MCF 10A (cell line): ENCODE measurements around a stretch of chr14.

- PRO-cap: no peak
- RRBS: no CpG with 5 or more reads among the region's 4 CpGs
Observed at GRCh38 chr14:34819932-34820307, 55.2 kb downstream of the BAZ1A start.

GRCh38 chr14:34930214-34930824 is 52.5 kb upstream of the SRP54 start:
- PRO-cap: no peak
- RRBS: no CpG with 5 or more reads among the region's 4 CpGs

DNA sequence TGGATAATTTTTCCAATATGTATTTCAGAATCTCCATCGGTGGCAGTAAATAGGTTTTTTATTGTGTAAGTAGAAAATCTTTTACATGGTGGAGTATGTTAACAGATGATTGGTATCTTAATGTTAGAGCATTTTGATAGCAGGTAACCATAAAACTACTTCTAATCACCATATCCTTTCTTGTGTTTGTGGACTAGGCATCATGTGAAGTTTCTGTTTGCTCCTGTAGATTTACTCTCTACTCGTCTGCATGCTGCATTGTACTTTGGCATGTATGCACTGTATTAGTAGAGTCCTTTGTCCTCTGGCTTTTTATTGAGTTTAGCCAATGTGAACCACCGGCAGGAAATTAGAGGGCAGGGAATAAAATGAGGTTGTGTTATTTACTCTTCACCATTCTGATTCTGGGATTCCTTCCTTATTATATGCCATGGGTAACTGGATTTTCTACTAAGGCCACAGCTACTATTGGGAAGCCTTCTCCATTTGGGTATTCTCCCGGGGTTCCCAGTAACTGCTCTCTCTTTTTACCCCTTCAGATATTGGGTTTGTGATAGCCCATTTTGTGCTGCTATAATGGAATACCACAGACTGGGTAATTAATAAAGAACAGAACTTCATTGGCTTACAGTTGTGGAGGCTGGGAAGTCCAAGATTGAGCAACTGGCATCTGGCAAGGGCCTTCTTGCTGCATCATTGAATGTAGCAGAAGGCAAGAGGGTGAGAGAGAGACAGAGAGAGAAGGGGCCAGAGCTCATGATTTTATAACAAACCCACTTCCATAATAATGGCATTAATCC is 22.3 kb downstream of the FAM177A1 start:
- PRO-cap: no peak
- RRBS: no CpG with 5 or more reads among the region's 4 CpGs

DNA sequence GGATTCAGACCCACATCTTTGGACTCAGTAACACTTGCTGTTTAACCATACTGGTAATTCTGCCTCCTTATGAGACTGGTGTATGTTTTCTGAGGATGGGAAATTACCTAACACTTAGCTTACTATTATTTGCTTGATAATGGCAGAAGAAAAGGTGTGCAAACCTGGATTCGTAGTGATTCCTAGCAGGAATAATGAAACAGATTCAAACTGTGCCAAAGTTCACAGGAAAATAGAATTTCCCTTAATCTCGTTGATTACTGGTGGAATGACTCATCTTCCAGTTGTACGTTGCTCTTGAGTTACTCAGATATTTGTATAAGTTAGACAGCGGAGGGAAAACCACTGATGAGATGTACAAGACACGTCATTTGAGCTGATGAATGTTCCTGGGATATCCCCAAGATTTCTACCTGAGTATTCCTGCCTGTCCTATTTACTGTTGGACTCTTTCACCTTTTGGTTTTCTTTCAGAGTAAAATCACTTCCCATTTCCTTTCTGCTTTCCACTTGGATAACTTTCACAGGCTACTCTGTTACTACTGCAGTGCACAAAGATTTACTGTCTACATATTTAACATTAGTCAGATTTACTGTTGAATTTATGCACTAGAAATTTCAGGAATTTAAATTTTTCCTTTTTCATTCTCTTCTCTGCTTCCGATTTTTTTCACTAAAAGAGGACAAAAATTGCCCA is 37.6 kb downstream of the PRORP start:
- PRO-cap: bidirectional peak, plus-strand start at position 370 of the sequence, minus-strand start at position 193 of the sequence
- RRBS: no CpG with 5 or more reads among the region's 6 CpGs

DNA sequence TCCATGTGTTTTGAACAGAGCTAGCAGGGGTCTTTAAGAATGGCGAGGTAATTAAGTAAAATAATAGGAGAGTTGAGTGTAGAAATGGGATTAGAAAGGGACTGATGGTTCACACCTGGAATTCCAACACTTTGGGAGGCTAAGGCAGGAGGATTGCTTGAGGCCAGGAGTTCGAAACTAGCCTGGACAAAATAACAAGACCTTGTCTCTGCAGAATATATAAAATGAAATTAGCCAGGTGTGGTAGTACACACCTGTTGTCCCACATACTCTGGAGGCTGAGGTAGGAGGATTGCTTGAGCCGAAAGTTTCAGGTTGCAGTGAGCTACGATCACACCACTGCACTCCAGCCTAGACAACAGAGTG is 7.9 kb downstream of the PSMA6 start:
- PRO-cap: no peak
- RRBS: no CpG with 5 or more reads among the region's 4 CpGs

GRCh38 chr14:35332848-35333368 is 40.7 kb downstream of the PSMA6 start:
- PRO-cap: bidirectional peak, plus-strand start at chr14:35333265, minus-strand start at chr14:35333119
- RRBS: no CpG with 5 or more reads among the region's 6 CpGs

GRCh38 chr14:35337702-35338274 is 45.6 kb downstream of the PSMA6 start:
- PRO-cap: no peak
- RRBS: no CpG with 5 or more reads among the region's 6 CpGs

DNA sequence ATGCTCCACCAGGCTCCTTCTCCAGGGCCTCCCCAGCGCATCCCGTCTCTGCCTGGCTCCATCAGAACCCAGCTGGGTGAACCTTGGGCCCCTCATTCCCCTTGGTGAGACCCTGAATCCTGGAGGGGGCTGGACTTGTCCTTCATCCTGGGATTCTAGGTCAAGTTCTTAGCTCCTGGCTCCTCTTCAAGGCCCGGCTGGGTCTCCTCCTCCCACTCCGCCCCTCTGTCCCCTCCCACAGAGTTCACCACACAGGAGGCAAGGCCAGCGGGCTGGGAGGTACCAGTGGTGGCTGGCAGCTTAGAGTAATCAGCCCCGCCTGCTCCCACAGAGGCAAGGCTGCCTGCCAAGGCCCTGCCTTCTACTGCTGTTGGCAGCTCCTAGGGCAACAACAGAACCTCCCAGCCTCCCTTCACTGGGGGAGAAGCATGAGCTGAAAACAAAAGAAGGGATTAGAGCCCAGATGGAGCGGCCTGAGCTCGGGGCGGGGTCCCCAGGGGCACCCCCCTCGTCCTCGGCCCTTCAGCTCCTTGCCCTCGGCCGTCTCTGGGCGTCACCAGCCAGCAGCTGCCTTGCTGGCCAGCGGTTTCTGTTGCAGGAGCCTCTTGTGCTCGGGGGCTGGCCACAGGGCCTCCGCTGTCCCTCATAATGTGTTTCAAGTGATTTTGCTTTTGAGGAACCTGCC is 49.4 kb downstream of the PSMA6 start:
- PRO-cap: bidirectional peak, plus-strand start at position 364 of the sequence, minus-strand start at position 208 of the sequence
- RRBS: no CpG with 5 or more reads among the region's 17 CpGs

DNA sequence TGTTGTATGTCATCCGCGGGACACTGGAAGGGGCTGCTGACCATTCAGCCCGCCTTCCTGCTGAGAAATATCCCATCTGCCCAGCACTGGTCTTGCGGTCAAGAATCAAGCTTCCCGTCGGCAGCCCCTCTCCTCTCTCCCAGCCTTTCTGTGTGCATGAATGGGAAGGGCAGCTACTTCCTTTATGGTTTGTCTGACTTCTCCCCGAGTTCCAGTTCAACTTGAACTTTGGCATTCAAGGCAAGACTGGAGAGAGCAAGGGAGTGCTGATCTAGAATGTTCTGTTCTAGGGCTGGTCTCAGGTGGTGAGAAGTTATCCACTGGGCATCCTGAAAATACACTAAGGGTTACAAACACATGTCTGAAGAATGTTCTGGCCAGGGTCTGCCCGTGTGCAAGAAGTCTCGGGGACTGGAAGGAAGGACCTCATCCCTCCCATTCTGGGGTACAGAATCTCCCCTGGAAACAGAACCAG is 51.6 kb downstream of the PSMA6 start:
- PRO-cap: no peak
- RRBS: no CpG with 5 or more reads among the region's 9 CpGs

DNA sequence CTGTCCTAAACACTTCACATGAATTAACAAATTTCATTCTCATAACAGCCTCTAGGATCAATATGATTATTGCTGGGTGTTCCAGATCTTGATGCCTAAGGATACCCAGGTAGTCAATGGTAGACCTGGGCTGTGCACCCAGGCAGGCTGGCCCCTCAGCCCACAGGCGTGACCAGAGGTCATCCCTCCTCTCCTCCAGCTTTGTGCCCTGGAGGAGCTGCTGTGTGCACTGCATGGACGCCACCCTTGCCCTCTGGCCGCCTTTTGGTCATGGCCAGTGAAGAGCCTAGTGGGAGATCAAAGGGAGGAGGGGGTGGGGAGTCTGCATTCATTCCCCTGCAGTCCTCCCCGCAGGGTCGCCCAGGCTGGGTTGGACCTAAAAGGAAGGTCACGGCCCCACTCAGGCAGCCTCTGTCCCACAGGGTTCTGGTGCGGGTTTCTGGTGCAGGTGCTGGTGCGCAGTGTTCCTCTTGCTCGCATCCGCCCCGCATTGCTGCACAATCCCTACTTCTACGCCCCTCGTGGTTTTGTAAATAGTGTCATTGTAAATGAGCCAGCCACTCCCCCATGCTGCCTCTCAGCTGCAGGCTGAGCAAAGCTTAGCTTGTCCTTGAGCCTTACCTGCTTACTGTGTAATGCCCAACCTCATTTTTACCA is 55.2 kb downstream of the PSMA6 start:
- PRO-cap: no peak
- RRBS: no CpG with 5 or more reads among the region's 13 CpGs

DNA sequence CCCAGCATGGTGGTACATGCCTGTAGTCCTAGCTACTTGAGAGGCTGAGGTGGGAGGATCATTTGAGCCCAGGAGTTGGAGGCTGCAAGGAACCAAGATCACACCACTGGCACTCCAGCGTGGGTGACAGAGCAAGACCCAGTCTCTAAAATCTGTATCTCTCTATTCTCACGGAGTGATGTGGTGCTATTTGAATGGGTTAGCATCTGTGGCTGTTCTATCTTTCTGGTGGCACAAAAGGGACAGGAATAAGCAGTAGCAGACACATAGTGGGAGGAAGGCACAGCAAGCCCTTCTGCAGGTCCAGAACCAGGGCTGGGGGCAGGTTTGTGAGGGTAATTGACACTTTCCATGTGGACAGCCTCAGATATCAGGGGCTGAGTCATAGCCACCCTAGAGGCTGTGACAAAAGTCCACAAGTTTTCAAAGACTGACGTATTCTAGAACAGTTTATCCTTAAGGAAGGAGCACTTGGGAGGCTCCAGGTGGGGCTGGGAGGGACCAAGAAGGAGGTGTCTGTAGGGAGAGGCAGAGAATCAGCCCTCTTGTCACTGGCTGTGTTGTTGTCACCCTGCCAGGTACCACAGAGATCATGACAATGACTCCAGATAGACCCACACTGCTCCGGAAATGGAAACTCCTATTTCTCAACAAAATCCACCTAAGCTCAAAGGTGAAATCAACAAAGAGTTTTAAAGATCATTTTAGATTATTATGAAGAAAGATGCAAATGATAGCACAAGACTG is 48.6 kb downstream of the NFKBIA start:
- PRO-cap: no peak
- RRBS: no CpG with 5 or more reads among the region's 4 CpGs

GRCh38 chr14:35415847-35416581 is 11.5 kb upstream of the NFKBIA start:
- PRO-cap: no peak
- RRBS: no CpG with 5 or more reads among the region's 7 CpGs

DNA sequence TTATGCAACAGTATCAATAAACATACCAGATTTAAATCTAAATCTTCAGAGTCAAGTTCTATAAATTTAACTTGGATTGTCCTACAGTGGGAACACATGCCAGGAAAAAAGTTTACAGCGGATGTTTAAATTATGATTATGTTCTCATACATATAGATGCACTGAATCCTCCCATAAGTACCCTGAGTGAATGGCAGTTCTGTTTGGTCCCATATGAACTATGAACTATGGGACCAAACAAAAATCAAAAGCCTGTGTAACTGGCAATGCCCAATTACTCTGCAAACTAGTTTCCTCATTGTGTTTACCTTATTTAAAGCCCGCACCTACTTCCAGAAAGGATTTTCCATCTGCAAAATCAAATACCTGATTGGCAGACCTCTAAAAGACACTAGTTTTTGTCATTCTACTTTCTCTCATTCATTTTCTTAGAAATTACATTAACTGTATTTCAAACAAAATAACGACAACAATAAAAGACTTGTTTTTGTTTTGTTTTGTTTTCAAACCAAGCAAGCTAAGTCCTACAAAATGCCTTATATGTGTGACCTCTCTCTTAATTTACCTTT is 2.6 kb downstream of the RALGAPA1 start:
- PRO-cap: no peak
- RRBS: no CpG with 5 or more reads among the region's 3 CpGs

- PRO-cap: no peak
- RRBS: no CpG with 5 or more reads among the region's 9 CpGs
Observed at GRCh38 chr14:36515760-36516658, 4.0 kb downstream of the NKX2-1 start.

DNA sequence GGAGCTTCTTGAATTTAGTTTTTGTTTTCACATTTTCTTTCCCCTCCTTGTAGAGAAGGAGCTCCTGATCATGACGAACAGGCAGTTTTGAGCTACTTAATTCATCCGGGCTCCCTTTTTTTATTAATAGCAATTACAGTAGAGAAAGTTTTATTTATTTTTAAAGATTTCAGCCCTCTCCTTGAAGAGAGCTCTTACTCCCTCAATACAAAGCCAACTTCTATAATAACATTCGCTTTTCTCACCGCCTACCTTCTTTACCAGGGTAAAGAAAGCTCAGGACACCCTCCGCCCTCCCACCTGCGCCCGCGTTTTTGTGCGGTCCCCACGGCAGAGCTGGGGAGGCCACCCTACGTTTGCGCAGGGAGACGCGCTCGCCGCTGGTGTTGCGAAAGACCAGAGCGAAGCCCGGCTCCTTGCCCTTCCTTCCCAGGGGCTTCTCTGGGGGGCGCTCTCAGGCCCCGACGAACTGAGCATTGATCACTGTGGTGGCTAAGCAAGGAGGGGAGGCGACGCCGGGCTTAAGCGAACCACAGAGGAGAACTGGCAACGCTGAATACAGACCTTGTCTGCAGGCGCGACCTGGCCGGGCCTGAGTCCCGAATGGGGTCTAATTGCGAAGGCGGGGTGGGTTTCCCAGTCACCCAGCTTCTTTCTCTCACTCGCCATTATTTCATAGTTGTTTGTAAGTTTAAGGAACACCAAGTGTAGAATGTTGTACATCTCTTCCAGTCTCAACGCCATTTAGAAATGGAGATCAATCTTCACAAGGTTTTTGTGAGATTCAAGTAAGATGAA is 1.5 kb upstream of the NKX2-1 start:
- PRO-cap: no peak
- RRBS: 95% methylated on average over 6 of the region's 35 CpGs

DNA sequence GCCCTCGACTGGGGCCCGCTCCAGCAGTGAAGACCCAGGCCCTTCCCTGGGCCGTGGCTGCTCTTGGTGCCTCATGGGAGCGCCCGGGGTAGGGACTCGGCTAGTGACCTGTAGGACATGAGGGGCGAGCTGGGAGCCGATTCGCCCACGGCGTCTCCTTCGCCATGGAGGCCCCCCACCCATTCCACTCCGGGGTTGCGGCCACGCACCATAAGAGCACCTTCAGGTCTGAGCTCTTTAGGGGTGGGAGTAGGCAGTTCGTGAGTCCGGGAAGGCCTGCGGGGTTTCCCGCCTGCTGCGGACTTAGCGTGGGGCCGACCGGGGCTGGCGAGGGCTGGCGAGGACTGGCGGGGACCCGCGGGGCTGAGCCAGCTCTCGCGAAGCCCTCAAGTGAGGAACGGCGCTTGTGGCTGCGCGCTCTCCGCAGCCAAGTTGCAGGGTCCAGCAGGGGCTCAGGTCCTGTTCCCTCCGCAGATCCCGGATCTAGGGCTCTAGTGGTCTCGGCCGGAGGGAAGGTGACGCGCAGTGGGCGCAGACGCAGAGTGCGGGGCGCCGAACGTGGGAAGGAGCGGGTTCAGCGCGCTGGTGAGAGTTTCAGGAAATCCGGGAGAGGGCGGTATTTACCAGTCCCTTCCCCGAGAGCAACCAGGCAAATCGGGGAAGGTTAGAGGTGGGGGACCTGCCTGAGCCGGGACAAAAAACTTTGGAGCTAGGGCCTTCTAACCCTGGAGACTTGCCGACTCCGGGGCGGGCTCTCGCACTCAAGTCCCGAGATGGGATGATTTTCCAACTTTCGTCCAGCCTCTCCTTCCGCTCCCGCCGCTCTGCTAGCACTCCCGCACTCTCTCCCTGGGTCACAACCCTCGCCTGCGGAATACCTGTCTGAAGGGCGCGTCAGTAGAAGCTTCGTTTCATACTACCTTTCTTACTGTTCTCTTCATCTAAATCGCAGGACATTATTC is 13.9 kb upstream of the PAX9 start:
- PRO-cap: no peak
- RRBS: 15% methylated on average over 24 of the region's 71 CpGs

- PRO-cap: no peak
- RRBS: no CpG with 5 or more reads among the region's 55 CpGs
Observed at GRCh38 chr14:36655752-36656608, 5.7 kb upstream of the PAX9 start.

DNA sequence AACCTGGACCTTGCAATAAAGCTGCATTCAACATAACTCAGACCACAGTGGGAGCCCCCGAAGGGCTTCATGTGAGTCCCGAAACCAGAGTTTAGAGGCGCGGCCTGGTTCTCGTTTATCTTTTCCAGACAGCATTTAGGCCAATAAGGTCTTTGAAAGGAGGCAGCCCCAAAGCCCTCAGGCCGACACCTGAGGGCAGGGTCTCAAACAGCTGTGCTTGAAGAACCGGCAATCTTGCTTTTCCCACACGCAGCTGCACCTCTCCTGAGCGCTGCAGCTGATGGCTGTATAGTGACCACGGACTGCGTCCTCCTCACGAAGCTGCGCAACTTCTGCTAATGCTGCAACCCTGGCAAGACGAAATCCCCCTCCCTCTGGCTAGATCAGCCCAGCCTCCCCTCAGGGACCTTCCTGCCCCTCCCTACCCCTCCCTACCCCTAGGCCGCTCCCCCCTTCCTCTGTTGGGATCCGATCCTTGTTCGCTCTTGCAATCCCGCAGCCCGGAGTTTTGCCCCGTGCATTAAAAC is 5.0 kb upstream of the PAX9 start:
- PRO-cap: no peak
- RRBS: no CpG with 5 or more reads among the region's 20 CpGs

GRCh38 chr14:37585811-37586683 is 9.0 kb downstream of the FOXA1 start:
- PRO-cap: no peak
- RRBS: no CpG with 5 or more reads among the region's 10 CpGs

GRCh38 chr14:37587514-37588103 is 7.4 kb downstream of the FOXA1 start:
- PRO-cap: no peak
- RRBS: 95% methylated on average over 11 of the region's 24 CpGs